Pericardium fibroblast (primary cell): Measurements from ENCODE around the genes PAFAH1B1, CCDC92B, TRPV1 and TAX1BP3.

- RAMPAGE, long total RNA: no peak
These were observed 8.5 kb downstream of the MNT start for GRCh38 chr17:2392126-2393035.

DNA sequence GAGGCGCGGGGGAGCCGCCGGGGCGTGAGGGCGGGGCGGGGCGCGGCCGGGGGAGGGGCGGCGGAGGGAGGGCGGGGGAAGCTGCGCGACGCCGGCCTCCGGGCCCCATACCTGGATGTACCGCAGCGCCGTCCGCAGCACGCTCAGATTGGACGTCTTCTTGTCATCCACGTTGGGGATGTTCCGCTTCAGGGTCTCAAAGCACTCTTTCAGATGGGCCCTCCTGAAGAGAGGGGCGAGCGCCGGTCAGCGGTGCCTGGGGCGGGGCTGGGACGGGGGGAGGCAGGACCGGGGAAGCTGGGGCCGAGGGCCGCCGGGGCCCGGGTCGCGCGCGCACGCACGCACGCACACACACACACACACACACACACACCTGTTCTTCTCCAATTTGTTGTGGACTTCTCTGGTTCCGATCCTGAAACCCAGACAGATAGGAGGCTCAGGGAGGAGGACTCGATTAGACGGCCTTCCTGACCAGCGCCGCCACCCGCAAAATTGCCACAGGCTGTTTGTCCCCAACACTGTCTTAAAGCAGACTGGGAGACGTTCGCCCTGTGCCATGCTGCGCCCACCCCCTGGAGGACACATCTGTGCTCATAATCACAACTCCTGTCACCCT lies 6.8 kb downstream of the MNT start:
- RAMPAGE, long total RNA: no peak

GRCh38 chr17:2412278-2413171 lies 11.7 kb upstream of the MNT start:
- RAMPAGE, long total RNA: no peak

- RAMPAGE, long total RNA: no peak
These were observed at the start of gene PAFAH1B1 for GRCh38 chr17:2593582-2594272. Gene PAFAH1B1, plus strand, starts transcription at chr17:2593654.

- RAMPAGE, long total RNA: no peak
These were observed 17.5 kb downstream of the CLUH start for GRCh38 chr17:2693769-2694769.

GRCh38 chr17:2701179-2702168 lies 10.1 kb downstream of the CLUH start:
- RAMPAGE, long total RNA: no peak

DNA sequence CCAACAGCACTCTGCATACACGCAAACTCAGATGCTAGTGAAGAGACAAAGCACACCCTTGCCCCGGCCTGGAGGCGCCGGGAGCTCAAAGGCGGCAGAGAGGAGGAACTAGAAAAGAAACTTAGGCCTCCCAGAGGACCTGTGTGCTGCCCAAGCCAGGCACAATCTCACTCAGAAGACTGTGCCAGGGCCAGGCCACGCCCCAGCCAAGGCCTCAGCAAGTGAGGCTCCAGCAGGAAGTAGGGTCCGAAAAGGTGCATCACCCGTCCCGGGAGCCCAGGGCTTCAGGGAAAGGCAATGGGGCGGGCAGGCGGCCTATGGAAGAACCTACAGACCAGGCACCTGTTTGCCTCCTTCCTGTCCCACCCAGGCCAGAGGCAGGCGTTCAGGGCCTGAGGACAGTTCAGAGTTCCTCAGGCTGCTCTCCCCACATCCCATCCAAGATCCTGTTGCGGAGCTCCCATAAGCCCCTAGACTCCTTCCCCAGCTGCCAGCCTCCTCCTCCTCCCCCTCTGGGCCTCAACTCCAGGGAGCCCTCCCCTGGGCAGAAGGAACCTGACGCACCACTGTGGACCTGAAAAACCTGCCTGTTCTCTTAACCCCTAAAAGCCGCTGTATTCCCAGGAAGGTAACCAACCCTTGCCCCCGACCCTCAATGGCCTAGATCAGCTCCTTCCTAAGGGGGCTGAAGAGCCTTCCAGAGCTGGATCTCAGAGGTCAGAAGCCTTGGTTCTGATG lies 2.4 kb downstream of the CLUH start:
- RAMPAGE, long total RNA: no peak

GRCh38 chr17:2749294-2750377 lies at the start of gene CCDC92B:
Gene CCDC92B, minus strand, starts transcription at chr17:2749652.
- RAMPAGE, long total RNA: no peak

DNA sequence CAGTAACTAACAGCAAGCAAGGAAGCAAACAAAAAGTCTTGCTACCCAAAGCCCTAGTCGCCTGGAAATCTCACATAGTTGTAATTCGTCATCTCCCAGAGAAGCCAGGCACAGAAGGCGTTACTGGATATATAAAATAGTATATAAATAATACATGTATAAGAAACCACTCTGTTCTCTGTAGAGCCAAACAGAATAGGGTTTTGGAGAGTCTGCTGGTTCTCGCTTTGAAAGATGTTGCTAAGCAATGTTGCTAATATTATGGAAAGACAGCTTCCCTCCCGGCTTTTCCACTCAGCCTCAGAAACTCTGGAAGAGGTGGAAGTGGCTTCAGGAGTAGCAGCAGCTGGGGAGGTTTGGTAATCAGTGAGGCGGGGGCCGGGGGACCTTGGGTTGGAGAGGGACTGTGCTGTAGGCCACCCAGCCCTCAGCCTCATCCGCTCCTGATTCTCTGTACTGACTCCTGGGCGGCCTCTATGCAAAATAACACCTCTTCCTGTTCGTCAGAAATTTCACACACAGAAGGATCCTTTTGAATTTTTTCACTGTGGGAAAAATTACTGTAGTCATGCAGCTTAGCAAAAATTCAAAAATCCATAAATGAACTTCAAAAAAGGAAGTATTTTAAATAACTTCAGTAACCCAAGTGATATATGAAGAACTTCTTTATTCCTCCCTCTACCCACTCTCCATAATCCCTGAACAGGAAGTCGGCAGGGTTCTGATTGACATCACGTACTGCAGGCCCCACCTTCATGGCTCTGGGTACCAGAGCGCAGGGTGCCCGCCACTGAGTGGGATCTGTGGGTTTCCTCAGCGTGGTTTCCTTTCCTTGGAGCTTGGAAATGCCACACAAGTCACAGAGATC lies 51.4 kb downstream of the RAP1GAP2 start:
- RAMPAGE, long total RNA: no peak

- RAMPAGE, long total RNA: no peak
These were observed 59.0 kb downstream of the RAP1GAP2 start for GRCh38 chr17:2855323-2855645.

GRCh38 chr17:2975297-2975857 lies 88.0 kb downstream of the OR1D5 start:
- RAMPAGE, long total RNA: no peak

GRCh38 chr17:3475251-3475761 lies 491 bp upstream of the ASPA start:
- RAMPAGE, long total RNA: no peak

GRCh38 chr17:3476433-3476722 lies 581 bp downstream of the ASPA start:
- RAMPAGE, long total RNA: no peak

GRCh38 chr17:3596734-3597547 lies 12.3 kb downstream of the TRPV1 start:
- RAMPAGE, long total RNA: no peak

DNA sequence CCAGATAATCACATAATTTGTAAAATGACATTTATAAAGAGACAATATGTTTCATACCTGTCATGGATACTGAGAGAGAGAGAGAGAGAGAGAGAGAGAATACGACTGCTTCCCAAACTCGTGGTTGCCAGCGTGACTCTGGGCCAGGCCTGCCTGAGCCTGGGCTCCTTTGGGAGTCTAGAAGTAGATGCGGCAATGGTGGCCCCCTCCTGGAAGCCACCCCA lies at the start of gene TRPV1:
Gene TRPV1 (minus strand): TSS at position 160 of the 224 bp plus-strand sequence.
- RAMPAGE, long total RNA: no peak

DNA sequence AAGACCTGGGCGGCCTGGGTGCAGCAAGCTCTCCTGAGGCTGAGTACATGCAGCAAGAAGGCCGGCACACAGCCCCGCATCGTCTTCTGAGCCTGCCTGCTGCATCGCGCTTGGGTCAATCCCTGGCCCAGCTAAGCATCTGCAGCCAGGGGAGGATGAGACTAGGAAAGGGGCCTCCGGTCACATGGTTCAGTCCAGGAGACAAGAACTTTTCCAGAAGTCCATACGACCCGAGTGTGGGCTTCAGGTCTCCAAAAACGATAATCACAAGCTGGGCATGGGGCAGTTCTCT lies 611 bp upstream of the TRPV1 start:
- RAMPAGE, long total RNA: no peak

GRCh38 chr17:3667859-3668709 lies at the start of gene TAX1BP3:
Gene TAX1BP3, minus strand, starts transcription at chr17:3668578.
- RAMPAGE, long total RNA: start-site peak on the minus strand at chr17:3668562-3668588, 1,115 and 640 reads in 2 replicates

DNA sequence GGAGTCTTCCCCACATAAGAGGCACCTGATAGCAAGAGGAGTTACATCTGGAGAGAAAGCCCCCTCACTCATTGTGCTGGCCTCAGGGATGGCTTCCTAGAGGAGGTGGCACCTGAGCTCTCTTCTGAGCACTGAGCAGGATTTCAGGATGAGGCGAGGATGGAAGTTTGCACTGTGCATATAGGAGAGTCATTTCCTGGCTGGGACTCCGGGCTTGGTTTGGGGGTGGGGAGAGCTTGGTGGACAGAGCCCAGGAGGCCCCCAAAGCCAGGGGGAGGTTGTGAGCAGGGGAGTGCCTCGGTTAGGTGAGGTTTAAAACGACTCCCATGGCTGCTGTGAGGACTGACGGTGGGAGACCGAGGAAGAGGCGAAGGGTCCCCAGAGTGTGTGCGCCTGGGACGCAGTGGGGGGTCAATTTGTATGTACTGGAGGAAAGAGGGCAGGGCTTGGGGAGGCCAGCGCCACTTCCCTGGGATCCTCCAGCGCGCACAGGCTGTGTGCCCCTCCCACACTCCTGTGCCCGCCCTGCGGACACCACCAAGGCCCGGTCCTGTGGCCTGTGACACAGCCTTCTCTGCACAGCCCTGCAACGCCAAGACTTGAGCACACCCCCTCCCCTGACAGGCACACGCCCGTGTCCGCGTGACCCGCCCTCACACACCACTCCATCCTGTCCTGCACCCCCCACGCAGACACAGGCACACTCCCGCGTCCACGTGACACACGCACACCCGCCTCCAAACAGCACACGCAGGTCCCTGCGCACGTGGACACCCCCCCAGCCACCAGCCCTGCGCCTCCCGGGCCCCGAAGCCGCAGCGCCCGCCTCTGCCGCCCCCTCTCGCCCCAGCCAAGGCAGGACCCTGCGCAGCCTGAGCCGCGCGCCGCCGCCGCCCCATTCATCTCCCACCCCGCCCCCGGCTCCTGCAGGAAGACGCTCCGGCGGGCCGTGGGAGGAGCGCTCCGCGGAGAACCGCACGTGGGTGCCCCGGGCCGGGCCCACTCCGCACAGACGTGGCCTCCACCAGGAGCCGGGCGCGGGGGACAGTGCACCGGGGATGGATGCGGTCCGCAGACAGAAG lies 915 bp downstream of the CAMKK1 start:
- RAMPAGE, long total RNA: no peak

GRCh38 chr17:3944500-3944936 lies 19.7 kb downstream of the ATP2A3 start:
- RAMPAGE, long total RNA: no peak

DNA sequence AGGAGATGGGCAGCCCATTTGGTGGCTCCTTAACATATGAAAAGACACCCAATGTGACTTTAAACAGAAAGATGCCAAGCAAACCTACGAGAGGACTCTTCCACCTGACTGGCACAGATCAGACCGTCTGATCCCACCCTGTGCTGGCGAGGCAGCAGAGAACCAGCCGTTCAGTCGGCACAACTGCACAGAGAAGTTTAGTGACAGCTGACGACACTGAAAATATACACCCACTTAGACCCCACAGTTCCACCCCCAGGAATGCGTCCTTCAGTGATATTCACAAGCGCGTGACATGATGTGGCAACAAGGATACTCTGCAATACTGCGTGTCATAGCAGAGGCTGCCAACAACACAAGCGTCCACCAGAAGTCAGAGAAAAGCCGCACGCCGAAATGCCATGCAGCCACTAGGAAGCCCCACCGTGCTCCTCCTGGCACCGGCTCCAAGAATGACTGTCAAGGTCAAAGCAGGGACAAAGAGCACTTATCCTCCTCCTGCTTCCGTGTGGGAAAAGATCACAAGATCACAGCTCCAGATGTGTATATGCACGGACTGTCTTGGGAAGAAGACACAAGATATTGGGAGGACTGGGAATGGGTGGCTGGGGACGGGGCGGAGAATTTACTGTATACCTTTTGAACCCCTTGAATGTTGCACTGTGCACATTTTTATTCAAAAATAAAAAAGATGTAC lies 3.5 kb downstream of the ATP2A3 start:
- RAMPAGE, long total RNA: no peak